ENCODE data around the genes PITX2 and LARP7.

DNA sequence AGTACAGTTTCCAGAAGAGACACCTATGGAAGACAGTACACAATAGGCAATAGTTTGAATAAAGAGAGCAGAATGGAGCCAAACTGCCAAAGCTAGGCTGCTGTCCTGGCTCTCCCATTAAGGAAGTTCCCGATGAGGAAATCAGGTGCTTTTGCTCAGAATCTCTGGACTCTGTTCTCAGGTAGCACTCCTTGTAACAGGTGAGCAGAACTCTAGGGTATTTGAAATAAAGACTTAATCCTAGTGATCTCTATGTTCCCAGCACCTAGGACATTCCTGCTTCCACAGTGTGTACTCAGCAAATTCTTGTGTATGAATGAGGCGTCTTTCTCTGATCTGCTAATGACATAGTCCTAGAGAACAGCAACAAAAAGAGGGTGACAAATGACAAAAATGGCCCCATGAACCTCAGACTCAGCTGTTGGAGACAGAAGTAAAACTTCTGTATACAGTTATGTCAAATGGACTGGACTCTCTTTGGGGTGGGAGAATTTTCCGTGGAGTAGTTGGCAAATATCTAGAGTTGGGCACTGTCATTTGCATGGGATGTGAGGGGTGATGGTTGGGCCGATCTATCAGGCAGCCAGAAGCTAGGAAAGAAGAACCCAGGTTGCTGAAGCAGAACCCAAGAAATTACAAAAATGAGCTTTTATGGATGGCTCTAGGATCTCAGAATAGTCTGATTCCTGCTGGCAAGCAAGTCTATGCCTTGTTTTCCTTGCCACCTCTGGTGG lies 1.9 kb downstream of the EGF start:
- PRO-cap, result no peak
- RAMPAGE, long total RNA, 2 experiments, result no peak in any of the 2 experiments

DNA sequence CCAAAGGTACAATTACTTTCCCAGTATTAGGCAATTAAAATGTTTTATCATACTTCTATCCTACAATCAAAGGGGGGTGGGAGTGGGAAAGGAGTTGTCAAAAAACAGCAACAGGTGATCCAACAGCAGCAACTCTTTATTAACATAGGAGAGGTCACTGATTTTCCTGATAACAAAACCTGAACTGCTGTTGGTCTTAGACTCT lies 132.5 kb downstream of the ELOVL6 start:
- PRO-cap, result no peak
- RAMPAGE, long total RNA, 2 experiments, result no peak in any of the 2 experiments

DNA sequence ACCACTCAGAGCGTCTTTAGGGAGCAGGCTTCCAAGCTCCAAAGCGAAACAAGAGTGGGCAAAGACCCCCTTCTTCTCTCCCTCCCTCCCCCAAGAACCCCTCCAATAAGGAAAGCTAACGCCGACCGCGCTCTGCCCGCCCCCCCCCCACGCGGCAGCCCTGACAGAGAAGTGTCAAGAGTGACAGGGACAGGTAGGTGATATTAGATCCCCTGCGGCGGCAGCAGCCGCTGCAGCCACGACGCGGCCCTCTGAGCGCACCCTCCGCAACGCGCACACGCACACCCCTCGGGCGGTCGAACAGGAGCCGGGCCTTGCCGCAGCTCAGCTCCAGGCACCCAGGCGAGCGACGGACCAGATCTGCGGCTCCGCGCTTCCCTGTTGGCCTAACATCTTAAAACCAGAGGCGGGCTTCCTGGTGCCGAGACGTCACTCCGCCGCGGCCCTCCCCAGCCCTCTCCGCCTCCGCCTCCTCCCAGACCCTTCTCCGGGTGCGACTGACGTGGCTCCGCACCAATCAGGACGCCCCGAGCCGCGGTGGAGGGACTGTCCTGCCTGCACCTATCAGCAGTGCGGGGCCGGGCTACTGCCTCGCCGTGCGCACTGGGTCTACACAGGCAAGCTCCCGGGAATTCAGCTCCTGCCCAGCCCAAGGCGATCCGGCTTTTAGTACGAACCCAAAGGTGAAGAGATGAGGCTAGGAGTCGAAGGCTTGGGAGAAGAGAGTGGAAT lies at the start of gene PITX2:
PITX2 (minus strand) TSS at position 370 of the 732 bp plus-strand sequence.
- PRO-cap, result unidirectional peak, minus-strand start at position 364 of the sequence; unidirectional peak, minus-strand start at position 458 of the sequence
- RAMPAGE, long total RNA, 2 experiments, result no peak in any of the 2 experiments

DNA sequence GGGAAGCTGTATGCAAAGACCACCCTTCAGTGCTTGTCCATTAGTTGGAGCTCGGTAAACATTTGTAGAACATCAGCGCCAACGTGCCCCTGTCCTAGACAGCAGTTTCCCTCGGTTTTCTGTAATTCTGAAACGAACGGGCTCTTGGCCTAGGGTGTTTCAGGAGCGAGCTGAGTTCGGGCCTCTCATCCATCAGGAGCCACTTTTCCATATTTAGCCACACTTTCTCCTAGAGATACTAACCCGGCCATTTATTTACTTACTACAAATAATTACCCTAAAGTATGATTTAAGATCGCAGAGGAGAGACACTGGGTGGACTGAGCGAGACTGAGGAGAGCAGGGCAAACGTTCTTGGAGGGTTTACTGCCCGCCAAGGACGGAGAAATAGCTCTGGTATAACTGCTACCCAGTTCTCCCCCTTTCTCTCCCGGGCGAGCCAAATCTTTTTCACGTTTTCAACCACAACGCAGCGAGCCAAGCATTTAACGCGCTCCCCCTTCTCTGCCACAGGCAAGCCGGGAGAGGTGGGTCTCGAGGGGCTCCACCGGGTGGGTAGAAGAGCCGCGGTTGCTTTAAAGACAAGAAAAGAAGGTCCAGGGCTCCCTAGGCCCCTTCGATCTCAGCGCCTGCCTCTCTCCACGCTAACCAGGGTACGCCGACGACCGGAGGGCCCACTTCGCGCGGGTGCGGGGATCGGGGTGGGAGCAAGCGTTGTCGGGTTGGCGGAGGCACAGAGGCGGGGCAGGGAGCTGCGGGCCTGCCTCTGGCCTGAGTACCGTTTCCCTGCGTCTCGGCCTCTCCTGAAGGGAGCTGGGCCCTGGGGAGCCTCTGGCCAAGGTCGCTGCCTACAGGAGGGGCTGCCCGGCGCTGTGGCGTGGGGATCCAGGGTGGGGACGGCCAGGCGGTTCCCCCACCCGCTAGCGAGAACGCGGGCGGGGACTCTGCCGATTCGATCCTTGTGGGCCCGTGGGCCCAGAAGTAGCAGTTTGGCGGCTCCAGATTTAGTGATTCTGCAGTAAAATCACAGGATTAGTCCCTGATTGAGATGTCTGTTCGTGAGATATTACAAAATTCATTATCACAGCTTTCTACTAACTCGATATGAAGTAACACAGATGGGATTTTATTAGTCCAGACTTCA lies 10.9 kb upstream of the PITX2 start:
- PRO-cap, result no peak
- RAMPAGE, long total RNA, 2 experiments, result no peak in any of the 2 experiments

- PRO-cap, result no peak
- RAMPAGE, long total RNA, 2 experiments, result no peak in any of the 2 experiments
Observed at GRCh38 chr4:112257198-112257397, 25.5 kb downstream of the AP1AR start.

GRCh38 chr4:112284230-112284868 lies 1.4 kb downstream of the TIFA start:
- PRO-cap, result no peak
- RAMPAGE, long total RNA, 2 experiments, result no peak in any of the 2 experiments

GRCh38 chr4:112288362-112288890 lies 2.7 kb upstream of the TIFA start:
- PRO-cap, result no peak
- RAMPAGE, long total RNA, 2 experiments, result no peak in any of the 2 experiments

DNA sequence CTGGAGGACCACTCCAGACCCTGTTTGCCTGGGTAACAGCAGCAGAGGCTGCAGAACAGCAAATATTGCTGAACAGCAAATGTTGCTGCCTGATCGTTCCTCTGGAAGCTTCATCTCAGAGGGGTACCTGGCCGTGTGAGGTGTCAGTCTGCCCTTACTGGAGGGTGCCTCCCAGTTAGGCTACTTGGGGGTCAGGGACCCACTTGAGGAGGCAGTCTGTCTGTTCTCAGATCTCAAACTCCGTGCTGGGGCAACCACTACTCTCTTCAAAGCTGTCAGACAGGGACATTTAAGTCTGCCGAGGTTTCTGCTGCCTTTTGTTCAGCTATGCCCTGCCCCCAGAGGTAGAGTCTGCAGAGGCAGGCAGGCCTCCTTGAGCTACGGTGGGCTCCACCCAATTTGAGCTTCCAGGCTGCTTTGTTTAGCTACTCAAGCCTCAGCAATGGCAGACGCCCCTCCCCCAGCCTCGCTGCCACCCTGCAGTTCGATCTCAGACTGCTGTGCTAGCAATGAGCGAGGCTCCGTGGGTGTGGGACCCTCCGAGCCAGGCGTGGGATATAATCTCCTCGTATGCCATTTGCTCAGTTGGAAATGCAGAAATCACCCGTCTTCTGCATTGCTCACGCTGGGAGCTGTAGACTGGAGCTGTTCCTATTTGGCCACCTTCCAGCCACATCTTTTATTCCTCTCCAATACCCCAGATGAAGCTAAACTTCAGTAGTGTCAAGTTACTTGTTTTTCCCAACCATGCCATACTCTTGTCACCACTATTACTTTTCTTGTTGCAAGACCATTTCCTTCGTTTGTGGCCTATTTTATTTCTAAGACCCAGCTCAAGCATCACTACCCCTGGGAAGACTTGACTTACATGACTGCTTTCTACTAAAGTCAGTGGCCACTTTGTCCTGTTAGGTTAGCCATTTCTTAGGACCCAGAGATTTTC lies 12.1 kb downstream of the ALPK1 start:
- PRO-cap, result no peak
- RAMPAGE, long total RNA, 2 experiments, result no peak in any of the 2 experiments

GRCh38 chr4:112342897-112343296 lies 45.7 kb downstream of the ALPK1 start:
- PRO-cap, result no peak
- RAMPAGE, long total RNA, 2 experiments, result no peak in any of the 2 experiments

GRCh38 chr4:112384024-112384898 lies 87.1 kb downstream of the ALPK1 start:
- PRO-cap, result no peak
- RAMPAGE, long total RNA, 2 experiments, result no peak in any of the 2 experiments

- PRO-cap, result no peak
- RAMPAGE, long total RNA, 2 experiments, result no peak in any of the 2 experiments
Observed at GRCh38 chr4:112401138-112401737, 104.1 kb downstream of the ALPK1 start.

- PRO-cap, result no peak
- RAMPAGE, long total RNA, 2 experiments, result no peak in any of the 2 experiments
Observed at GRCh38 chr4:112411416-112411986, 104.5 kb downstream of the NEUROG2 start.

GRCh38 chr4:112430754-112431524 lies 85.0 kb downstream of the NEUROG2 start:
- PRO-cap, result no peak
- RAMPAGE, long total RNA, 2 experiments, result no peak in any of the 2 experiments

- PRO-cap, result no peak
- RAMPAGE, long total RNA, 2 experiments, result no peak in any of the 2 experiments
Observed at GRCh38 chr4:112516412-112517040, 546 bp upstream of the NEUROG2 start.

DNA sequence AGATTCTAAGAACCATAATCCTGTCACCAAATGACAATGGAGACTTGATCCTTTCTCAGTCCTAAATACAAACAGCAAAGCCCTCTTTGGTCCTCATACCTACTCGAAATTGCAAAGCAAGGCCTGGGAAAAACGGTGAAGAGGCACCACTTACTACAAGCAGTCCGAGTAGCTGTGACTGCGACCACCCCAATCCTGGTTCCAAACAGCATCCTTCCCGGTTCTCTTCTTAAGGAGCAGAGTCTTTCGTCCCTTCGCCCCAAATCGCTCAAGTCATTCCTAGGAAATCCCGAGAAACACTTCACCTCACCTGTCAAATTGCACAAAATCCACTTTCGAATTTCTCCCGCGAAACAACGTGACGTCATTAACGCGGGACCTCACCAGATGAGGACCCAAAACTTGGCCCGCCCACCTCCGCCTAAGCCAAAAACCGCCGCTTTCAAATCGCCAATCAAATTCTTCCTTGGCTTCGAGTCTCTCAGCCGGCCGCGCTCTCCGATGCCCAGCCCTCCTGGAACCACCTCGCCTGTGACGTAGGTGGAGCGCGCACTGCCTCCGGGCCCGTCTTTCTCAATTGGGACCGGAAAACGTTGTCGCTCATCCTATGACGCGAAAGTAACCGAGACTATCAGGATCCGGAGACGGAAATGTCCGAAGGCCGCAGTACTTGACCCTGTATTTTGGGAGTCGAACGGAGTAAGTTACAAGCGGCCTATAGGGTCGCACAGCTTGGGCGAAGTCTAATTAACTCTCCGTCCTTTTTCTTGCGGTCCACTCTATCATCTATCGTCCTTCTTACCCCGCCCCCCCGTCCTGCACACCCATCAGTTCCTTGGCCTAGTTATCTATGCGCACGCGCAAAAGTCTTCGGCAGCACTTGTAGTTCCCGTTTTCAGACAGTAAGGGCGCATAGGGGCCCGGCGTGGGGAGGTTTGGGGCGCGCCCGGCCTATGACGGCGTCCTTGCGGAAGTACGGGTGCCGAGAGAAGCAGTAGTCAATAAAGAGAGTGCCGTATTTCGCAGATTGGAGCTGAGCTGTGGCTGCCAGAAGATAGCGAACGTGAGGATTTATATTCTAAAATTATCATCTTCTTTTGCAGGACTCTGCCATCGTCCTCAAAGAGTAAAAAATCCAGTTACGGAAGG lies at the start of gene LARP7:
LARP7 (plus strand) TSS at position 603 of the 1,149 bp plus-strand sequence.
- PRO-cap, result bidirectional peak, plus-strand start at position 634 of the sequence, minus-strand start at position 513 of the sequence; bidirectional peak, plus-strand start at position 985 of the sequence, minus-strand start at position 905 of the sequence
- RAMPAGE, long total RNA, 2 experiments, result start-site peak on the plus strand in 2 of 2 experiments, centred at positions 576 to 1,014 of the sequence, 41 to 715 reads per replicate; start-site peak on the minus strand in 1 of 2 experiments, centred at position 517 of the sequence, 6 reads per replicate

DNA sequence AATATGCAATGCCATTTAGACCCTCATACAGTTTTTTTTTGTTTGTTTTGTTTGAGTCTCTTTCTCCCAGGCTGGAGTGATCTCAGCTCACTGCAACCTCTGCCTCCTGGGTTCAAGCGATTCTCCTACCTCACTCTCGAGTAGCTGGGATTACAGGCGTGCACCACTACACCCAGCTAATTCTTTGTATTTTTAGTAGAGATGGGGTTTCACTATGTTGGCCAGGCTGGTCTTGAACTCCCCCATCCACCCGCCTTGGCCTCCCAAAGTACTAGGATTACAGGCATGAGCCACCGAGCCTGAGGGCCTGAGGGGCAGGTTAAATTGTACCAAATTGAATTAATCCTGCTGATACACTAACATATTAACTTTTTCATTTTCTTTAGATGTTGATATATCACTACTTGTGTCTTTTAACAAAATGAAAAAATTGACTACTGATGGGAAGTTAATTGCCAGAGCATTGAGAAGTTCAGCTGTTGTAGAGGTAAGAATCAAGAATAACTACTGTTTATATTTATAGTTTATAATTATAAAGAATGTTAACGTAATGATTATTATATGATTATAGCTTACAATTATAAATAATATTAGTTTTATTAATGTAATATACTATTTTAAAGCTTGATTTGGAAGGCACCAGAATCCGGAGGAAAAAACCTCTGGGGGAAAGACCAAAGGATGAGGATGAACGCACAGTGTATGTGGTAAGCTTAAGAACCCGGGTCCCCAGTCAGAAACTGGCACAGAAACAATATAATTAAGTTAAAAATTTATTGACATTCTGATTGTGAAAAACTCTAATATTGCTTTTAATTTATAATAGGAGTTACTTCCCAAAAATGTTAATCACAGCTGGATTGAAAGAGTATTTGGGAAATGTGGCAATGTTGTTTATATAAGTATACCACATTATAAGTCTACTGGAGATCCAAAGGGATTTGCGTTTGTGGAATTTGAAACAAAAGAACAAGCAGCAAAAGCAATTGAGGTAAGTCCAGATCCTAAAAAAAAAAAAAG lies 9.3 kb downstream of the LARP7 start:
- PRO-cap, result no peak
- RAMPAGE, long total RNA, 2 experiments, result no peak in any of the 2 experiments

GRCh38 chr4:113052484-113053401 lies 3.3 kb downstream of the ANK2 start:
- PRO-cap, result no peak
- RAMPAGE, long total RNA, 2 experiments, result no peak in any of the 2 experiments

- PRO-cap, result no peak
- RAMPAGE, long total RNA, 2 experiments, result no peak in any of the 2 experiments
Observed at GRCh38 chr4:113068950-113069924, 19.8 kb downstream of the ANK2 start.

- PRO-cap, result no peak
- RAMPAGE, long total RNA, 2 experiments, result no peak in any of the 2 experiments
Observed at GRCh38 chr4:113116385-113117513, 67.3 kb downstream of the ANK2 start.

GRCh38 chr4:113145230-113146588 lies 96.3 kb downstream of the ANK2 start:
- PRO-cap, result no peak
- RAMPAGE, long total RNA, 2 experiments, result start-site peak on the plus strand in 2 of 2 experiments, at chr4:113145630-113145695 at its widest, 41 to 203 reads per replicate

Data from right atrium auricular region (tissue), 2 donors.